Epithelial cell of prostate (primary cell): ENCODE data around the genes PPFIA2 and MGAT4C.

- RRBS = no CpG with 5 or more reads among the region's 3 CpGs
Measured at GRCh38 chr12:79422042-79422607, 268.6 kb downstream of the PAWR start.

GRCh38 chr12:79547347-79548406 lies 143.1 kb downstream of the PAWR start:
- RRBS = no CpG with 5 or more reads among the region's 7 CpGs

DNA sequence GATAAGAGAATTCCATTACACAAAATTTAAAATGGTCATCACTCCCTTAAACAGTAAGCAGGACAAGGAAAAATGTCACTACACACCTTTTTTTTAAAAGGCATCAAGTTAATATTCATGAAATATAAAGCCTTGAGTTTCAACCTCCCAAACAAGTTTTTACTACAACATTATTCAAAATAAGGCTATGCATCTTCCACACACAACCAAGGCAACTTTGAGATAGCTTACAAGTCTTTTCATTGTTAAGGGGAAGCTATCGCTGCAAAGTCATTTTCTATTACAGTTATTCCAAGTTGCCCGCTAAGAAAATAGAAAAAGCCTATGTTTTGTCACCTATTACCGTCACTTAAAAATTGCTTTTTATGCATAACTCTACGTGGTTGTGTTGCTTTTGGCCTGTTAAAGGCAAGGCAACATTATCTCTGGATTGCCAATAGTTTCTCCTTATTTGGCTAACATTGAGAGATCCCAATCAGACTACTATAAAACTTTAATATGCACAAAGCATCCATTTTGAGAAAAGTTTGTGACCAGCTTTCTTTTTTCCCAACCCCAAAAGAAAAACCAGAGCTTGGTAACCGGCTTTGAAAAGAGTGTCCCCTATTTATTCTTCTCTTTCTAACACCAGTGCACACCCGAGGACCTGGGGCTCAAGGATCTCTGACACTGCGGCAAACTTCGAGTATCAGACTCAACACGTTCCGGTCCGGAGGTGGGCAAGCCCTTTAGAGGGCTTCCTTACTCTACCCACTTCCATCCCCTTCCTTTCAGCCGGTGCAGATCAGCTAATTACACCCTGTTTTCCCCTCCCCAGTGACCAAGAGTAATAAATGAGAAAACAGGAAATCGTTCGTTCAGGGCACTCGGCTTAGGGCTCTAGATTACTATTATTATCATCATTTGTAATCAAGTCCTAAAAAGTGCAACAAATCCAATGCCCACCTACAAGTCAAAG lies 1.3 kb downstream of the PPP1R12A start:
- RRBS = no CpG with 5 or more reads among the region's 15 CpGs

GRCh38 chr12:80477880-80478204 lies 33.8 kb downstream of the PTPRQ start:
- RRBS = no CpG with 5 or more reads among the region's 8 CpGs

- RRBS = 2% methylated on average over 7 of the region's 42 CpGs
Measured at GRCh38 chr12:81759024-81759840, at the start of gene PPFIA2. TSS of gene PPFIA2 (minus strand) at chr12:81759350.

DNA sequence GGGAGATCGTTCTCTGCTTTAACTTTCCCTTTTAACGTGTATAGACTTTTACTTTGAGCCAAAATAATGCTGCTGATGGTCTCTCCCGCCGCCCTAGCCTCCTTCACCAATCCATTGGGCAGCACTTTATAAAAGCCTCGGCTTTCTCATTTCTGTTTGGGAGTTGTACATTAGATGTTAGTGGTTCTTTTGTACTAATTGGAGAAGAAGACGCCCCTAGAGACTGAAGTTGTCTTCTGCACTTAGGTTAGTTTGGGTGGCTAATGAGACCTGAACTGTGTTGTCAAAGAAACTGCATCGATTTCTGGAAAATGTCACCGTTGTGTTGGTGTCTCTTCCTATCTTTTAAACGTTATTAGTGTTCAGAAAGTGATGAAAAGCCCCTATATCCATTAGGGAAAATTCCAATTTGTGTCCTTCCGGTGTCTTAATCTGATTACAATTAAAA lies 1.5 kb downstream of the TMTC2 start:
- RRBS = no CpG with 5 or more reads among the region's 10 CpGs

DNA sequence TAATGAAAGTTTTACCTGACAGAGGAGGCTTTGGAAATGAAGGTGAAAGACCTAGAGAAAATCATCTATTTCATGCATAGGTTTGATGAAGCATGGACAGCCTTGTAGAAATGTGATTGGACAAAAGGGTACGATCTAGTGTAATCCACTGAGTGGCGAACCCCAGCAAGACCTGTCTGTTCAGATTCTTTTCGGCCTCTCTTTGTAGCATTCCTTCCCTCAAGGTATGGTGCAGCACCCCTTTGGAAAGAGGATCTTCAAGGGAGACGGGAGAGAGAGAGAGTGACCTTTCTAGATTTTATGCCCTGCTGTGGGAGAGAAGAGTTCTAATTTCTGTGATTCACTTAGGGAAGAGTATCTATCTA lies 287.9 kb downstream of the TMTC2 start:
- RRBS = no CpG with 5 or more reads among the region's 4 CpGs

DNA sequence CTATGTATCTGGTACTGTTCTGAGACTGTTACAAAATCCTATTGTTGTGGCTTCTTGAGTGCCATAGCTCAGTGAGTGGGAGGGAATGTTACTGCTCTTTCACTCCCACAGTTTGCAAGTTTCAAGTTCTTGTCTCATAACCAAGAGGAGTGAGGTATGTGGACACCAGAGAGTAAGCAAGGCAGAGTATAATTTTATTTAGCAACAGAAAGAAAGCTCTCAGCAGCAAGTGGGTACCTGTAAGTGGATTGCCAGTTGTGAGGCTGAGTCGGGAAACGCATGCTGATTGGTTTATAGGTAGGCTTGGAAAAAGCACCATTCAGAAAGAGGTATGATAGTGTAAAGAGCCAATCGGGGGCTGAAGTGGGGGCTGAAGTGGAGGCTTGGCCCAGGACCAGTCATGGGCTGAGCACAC lies 850.8 kb downstream of the TMTC2 start:
- RRBS = no CpG with 5 or more reads among the region's 3 CpGs

GRCh38 chr12:86256187-86256739 lies at the start of gene MGAT4C:
TSS of gene MGAT4C (minus strand) at chr12:86256391.
- RRBS = no CpG with 5 or more reads among the region's 3 CpGs

- RRBS = no CpG with 5 or more reads among the region's 1 CpG
Measured at GRCh38 chr12:86810810-86811216, 554.6 kb upstream of the MGAT4C start.

- RRBS = no CpG with 5 or more reads among the region's 10 CpGs
Measured at GRCh38 chr12:89339314-89340000, 12.8 kb downstream of the DUSP6 start.

DNA sequence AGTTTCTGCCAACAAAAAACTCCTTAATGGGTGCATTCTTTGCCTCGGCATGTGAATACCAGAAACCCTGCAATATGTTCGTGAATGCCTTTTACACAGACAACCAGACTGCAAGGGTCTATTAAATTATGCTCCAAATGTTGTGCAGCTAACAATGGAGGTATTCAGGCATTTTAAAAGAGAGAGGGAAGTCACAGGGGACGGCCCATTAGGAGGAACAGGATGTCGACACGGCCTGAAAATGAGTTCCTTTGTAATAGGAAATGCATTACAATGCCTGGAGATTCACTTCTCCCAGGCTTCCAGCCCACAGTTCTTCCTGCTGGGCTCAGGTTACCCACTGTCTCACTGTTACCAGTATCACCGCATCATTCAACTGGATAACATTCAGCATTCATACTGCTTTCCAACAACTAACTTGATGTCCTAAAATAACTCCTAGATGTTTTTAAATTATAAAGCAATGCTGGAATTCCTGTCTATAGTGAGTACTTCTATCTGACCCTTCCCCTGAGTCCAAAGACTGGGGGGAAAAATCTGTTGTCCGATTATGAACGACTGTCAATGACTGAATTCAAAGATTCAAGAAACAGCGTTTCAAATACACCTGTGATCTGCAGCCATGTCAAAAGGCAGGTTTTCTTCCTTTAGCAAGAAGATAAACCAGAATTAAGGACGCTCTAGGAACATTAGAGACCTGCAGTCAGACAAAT lies 2.4 kb downstream of the DUSP6 start:
- RRBS = no CpG with 5 or more reads among the region's 10 CpGs

GRCh38 chr12:89355057-89356374 lies 3.2 kb upstream of the DUSP6 start:
- RRBS = no CpG with 5 or more reads among the region's 30 CpGs

DNA sequence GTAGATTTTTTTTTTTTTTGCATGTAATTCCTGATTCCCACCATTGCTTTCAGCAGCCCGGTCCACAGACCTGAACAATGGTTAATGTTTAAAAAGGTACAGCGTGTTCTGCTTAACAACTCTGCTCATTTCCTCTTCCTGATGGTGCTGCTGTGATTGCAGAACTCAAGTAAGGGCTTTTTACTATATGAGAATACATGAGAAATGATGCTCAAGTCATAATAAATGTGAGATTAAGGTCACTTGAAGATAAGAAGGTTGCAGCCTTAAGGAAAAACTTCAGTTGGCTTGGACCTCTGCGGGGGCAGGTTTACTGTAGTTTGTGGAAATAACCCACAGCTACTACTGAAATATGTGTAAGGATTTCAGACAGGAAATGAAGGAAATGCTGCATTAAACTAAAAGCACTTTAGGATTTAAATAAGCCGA lies 37.9 kb upstream of the DUSP6 start:
- RRBS = no CpG with 5 or more reads among the region's 4 CpGs

DNA sequence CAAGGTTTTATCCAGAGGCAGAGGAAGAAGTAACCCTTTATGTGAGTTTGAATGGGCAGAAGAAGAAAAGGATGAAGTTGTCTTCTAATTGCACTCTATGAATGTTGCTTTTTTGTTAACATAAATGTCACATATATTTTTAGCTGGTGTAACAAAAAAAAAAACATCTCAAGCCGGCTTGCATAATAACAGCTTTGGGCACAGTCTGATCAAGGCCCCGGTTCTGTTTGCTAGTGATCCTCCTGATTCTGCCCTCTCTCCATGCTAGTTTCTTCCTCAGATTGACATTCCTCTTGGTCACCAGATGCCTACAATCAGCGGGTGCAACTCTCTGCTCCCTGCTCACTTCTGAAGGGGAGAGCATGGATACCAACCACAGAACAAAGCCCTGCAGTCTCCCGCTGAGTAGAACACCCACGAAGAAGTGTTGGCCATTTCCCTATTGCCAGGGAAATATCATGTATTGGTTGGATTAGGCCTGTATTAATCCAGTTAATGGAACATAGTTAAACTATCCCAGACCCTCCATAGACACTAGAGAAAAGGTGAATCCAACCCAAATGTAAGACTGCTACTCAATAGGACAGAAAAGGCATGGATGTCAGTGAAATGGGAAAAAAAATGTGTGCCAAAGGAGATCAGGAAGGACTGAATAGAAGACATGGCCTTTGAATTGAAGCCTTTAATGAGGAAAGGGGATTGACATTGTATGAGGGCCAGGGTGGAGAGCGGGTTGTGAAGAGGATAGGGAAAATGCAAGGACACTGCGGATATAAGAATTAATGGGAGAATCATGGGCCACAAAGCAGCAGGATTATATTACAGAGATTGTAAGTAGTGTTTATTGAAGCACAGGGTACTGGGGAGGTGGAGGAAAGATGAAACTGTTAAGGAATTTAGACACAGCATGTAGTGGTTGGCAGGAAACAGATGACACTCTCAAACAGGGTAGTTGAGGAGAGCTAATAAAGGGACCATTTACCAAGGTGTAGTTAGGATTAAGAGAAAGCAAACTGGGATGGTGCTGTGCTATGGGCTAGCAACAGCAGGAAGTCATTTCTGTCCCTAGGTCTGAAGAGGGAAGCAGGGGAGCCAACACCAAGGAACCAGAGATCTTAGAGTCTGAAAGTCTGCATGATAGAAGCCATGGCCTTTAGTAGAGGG lies 16.2 kb upstream of the POC1B start:
- RRBS = 100% methylated on average over 1 of the region's 7 CpGs

DNA sequence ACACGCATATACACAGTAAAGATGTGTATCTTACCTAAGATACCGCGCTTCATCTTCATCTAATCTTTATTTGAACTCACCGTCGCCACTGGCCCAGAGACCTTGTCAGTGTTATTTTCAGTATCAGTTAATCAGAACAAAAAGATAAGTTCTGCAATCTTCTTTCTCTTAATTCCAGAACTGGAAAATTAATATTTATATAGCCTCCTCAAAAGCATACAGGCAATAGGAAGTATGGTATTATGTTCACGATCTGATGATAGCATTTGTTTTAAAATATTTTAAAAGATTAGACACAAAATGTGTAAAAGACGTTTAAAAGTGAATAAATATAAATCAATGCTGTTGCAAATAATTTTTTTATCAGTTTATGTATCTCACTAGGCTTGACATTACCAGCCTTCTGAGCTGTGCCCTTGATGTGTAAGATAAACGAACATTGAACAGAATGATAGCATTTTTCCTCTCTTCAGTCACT lies 1.9 kb upstream of the ATP2B1 start:
- RRBS = no CpG with 5 or more reads among the region's 8 CpGs

GRCh38 chr12:89863265-89864022 lies 154.8 kb upstream of the ATP2B1 start:
- RRBS = no CpG with 5 or more reads among the region's 9 CpGs

DNA sequence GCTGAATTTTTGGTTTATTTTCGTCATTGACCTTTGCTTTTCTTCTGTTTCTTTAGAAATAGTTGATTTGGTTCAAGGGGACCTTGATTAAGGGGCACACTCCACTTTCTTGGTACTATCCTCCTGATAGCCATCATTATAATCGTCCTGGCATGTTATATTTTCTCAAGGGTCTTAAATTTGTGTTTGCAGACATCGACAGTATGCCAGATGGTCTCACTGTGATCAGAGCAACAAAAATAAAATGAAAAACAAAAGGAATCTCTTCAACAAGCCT lies 105.6 kb downstream of the CCER1 start:
- RRBS = no CpG with 5 or more reads among the region's 3 CpGs

DNA sequence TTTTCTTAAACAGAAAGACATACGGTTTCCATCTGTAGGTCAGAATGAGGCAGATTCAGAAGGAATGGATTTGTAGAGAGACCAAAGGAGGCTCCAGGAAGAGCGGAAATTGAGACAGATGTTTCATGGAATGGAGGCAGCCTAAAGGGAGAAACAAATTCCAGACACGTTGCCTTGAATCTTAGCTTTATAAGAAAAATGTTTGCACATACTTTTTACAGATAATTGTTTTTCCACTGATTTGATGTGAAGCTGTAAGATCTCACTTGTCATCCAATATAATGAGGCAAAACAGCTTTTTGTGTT lies 24.8 kb downstream of the EPYC start:
- RRBS = no CpG with 5 or more reads among the region's 3 CpGs

DNA sequence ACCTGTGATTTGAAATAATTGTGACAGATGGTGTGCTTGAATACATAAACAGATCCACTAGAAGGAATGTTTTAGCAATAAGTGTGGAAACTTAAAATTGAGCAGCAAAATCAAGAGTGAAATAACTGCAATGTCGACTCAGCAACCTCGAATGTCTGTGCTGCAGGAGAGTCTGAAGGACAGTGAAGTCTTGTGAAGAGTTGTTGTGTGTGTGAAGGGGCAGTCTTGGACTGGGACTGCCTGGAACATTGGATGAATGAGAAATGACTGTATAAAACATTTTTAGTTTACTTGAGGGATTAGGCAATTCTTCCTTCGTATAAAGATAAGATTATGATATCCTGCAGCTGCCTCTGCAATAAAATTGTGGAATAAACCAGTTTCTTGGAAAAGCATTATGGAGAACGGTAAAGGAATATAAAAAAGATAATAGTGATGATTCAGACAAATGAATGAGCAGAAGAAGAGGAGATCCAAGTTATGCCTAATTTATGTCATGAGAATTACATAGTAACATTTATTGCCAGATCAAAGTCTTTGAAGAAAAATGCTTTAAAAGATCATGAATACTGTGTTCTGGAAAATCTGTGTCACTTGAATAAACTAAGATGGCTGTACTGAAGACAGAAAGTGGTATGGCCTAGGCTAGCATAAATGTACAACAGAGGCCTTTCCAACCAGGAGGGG lies 30.9 kb upstream of the LUM start:
- RRBS = no CpG with 5 or more reads among the region's 4 CpGs